HT-29 (cell line): ENCODE measurements around the gene ATG14.

DNA sequence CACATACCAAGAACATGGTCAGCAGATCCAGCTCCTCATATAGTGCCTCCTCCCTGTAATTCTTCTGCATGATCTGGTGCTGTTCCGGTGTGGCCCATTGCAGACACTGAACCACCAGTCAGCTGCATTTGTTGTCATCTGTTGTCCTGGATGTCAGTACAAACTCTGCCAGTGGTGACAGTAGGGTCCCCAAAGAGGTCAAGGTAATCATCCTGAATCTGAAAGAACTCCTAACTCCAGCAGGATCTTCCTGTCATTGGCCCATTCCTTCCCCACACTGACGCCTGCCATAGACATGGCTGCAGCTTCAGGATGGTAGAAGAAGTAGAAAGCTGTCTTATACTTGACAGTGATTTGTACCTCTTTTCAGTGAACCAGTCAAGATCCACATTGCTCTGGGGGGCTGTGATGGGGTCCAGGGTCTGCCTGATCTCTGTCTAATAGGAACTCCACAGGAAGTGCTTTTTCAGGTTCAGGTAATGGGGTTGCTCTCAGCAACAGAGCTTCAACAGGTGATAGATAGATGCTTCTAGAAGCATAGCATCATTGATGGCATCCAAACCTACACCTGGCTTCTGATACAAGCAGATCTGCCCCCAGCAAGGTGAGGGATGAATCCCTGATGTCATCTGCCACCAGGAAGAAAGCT is 17.5 kb downstream of the GCH1 start:
- RAMPAGE, long total RNA, result no peak

GRCh38 chr14:55130515-55130609 is 1.3 kb downstream of the LGALS3 start:
- RAMPAGE, long total RNA, result no peak

DNA sequence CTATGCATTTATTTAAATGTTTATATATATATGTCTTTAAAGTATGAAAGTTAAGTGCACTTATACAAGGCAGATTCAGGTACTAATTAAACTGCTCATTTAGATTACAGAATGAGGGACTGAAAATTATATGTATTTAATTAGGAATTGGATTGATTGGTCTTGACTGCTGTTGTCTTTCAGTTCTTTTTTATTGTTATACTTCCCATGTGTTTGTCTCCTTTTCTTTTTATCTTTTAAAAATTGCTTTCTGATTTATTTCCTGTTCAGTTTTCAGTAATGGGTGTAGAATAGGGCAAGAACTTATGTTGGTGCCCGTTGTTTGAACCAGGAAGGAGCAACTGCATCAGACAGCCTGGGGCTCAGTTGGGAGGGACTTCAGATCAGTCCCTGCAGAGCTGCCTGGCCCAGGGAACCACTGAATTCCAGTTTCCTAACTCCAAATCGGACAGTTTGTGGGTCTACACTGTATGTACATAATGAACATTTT is 64.8 kb downstream of the FBXO34 start:
- RAMPAGE, long total RNA, result no peak

DNA sequence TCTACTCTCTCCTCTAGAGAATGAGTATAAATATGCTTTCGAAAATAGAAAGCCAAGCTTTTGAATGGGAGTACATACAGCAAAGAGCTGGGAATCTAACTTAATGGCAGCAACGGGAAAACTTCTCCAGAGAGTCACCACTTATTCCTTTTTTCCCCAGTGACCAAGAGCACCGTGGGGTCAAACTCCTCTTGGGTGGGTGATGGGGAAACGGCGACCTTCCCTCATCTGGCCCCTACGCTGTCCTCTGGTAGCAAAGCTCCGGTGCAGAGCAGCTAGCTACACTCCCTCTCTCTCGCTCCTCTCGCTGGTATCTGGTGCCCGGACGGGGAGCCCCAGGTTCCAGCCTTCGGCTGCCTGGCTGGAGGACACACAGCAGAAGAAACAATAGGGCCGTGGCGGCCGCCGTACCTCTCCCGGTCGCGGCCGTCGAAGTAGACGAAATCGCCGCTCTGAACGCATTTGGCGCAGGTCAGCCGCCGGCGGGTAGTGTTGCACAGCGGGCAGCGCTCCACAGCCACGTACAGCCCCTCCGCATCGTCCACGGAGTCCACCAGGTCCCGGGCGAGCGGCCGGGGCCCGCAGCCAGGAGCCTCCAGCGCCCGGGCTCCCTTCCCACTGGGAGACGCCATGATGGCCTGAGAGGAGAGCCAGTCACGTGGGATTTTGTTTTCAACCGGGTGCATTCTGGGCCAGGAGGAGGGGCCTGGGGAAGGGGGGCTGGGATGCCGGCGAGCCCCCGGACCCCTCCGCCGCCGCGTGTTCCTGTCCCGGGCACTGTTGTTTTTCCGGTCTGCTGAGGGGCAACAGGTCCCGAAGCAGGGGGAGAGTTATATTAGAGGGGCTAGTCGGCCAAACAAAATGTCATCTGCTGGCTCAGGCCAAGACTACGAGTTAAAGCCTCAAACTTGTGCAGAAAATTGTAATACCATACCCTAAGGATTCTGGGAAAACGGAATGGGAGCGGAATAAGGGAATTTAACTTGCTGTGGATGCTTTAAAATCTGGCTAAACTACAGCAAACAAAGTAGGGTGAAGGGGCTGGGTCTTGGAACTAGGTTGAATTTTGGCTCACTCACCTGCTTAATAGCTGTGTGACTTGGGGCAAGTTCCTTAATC is at the start of gene ATG14:
TSS of gene ATG14 (minus strand) at position 640 of the 1,119 bp plus-strand sequence.
- RAMPAGE, long total RNA, result no peak

DNA sequence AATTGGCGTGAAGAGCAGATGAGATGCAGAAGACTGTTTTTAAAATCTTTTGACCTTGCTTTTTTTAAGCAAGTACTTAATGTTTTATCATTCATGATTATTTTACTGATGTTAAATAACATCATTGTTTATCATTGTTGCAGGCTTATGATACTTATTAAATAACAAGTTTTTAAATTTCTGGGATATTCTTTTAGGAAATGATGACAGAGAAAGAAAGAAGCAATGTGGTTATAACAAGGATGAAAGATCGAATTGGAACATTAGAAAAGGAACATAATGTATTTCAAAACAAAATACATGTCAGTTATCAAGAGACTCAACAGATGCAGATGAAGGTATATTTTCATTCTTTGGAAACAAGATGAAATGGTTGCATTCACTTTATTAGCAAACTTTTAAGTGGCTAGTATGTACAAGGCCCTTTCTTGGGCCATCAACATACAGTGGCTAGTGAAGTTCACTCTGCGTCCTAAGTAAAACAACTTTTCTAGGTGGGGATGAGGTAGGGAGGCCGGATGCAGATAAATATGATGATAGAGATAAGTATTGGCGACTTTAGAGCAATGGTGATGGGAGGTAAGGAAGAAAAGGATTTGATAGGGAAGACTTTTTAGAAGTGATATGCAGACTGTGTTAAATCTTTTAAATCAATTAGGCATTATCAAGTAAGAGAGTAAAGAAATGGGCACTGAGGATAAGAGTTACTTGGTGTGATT is 49.9 kb downstream of the KTN1 start:
- RAMPAGE, long total RNA, result no peak

DNA sequence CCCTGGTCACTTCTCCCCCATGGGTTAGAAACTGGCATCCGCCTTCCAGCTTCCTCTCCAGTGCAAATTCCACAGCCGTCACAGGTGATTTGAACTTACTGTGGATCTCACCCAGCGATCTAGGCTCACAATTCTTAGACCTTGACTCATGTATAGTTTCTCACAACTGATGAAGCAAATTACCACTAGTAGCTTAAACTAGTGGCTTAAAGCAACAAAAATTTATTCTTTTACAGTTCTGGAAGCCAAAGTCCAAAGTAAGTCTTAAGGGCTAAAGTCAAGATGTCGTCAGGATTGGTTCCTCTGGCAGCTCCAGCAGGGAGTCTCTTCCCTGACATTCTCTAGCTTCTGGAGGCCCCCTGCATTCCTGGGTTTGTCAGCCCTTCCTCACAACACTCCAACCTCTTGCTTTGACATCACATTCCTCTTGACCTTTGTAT is 117.4 kb downstream of the KTN1 start:
- RAMPAGE, long total RNA, result no peak

- RAMPAGE, long total RNA, result no peak
Measured at GRCh38 chr14:55705872-55706530, 126.0 kb downstream of the KTN1 start.

DNA sequence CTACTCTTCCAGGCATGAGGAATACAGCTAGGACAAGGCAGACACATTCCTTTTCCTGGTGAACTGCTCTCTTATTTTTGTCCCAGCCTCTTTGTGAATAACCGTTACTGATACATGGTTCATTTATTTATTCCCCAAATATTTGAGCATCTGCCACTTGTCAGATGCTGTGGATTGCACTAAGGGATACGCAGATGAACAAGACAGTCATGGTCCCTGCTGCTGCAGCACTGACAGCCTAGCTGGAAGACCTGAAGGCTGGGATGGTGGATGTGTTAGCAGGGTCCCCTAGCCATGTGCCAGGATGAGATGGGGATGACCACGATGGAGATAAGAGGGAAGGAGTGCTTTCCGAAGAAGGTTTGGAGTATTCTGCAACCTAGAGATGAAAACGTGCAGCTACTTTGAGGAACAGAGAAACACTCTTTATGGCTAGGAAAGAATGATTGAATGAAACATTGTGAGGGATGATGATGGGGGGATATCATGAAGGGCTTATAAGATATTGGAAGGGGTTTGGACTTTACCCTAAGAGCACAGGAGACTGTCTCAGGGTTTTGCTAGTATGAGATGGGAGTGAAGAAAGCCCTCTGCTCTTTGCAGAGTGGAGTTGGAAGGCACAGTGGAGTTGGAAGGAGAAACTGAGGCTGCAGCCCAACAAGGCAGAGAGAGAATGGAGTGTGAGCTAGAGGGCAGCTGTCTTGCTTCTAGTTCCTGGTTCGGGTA is 6.4 kb downstream of the PELI2 start:
- RAMPAGE, long total RNA, result no peak

GRCh38 chr14:56133503-56134022 is 15.4 kb downstream of the PELI2 start:
- RAMPAGE, long total RNA, result no peak

DNA sequence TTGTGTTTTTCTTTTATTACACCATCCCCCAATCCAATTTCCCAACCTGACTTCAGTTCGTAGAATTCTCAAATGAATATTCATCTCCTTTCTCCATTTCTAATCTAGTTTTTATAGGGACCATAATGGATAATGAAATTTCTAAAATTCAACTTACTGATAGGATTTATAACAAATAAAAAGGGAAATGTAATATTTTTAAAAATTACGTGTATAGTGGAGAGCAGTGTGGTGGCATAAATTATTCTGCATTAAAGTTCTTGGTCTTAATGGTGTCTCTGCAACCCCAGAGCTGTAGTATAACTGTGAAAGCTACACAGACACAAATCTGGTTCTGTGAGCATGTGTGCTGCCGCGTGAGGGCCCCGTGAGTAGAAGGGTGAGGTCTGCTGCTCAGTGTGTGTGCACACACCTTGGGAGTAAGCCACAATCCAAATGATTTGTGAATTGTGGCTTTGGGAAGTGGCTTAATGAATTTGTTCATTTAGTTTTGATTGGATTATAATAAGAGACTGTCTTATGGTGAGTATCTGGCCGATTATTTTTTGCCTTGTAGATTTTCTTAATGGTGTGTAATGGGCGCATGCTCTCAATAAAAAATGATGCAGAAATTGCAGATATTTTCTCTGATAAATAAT is 16.7 kb downstream of the PELI2 start:
- RAMPAGE, long total RNA, result no peak

- RAMPAGE, long total RNA, result no peak
Measured at GRCh38 chr14:56241429-56242361, 123.5 kb downstream of the PELI2 start.

GRCh38 chr14:56297205-56298099 is 179.2 kb downstream of the PELI2 start:
- RAMPAGE, long total RNA, result no peak

DNA sequence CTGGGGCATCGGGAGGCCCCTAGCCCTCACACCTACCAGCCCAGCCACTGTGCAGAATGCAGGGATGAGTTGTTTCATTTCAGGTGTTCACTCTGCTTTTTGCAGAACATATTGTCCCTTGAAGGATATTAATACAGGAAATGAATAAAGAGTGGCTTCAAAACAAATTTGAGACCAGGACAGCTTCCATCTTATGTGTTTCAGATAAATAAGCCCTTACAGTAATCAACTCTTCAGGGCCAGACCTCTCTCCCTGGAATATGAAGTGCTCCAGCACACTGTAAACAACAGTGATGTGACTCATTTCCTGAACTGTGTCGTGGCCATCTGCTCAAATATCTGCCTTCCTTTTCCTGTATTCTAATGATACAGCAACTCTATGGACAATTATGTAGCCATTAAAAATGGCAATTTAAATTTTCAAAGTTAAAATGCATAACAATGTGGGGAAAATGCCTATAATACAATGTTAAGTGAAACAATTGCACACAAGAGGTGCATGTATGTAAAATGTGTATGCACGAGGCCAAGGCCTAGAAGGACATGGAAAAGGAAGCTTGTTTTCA is 215.4 kb downstream of the PELI2 start:
- RAMPAGE, long total RNA, result no peak

DNA sequence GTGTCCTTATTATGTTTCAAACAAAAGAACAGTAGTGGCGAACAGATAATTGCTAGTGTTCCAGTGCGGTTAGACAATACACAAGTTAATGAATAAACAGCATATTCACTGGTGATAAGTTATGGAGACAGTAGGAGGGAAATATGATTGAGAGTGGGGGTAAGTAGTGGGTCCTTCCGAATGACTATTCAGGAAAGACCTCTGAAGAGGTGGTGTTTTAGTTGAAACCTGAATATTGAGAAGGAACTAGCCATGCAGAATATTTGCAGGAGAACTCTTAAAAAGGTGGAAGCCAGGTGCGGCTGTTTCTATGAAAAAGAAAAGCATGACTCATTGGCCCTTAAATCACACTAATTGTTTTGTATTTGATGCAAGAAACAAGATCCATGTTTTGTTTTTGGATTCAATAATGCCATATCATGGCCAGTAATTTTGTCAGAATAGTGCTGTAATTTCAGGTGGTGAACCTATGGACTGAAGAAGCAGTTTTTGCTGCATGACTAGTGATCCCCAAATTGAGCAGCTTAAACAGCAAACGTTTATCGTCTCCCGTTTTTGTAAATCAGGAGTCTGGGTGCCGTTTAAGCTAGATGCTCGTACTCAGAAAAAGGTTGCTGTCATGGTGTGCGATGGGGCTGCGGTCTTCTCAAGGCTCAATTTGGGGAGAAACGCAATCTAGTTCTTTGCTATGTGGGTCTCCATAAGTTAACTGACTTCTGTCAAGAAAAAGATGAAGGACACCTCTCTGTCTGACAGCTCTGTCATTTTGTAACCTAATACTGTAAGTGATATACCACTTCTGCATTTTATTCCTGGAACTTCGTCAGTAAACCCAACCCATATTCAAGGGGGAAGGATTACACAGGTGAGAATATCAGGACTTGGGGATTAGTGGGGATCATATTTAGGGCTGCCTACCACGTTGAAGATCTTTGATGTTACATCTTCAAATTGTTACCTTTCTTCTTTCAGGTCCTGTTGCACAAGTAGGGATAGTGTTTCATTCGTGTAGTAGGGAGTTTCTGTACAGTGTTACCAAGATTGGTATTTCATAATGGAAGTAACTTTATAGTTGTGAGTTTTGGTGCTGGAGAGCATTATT is 1.2 kb downstream of the TMEM260 start:
- RAMPAGE, long total RNA, result no peak

- RAMPAGE, long total RNA, result no peak
Measured at GRCh38 chr14:57391669-57392001, 1.2 kb downstream of the NAA30 start.

DNA sequence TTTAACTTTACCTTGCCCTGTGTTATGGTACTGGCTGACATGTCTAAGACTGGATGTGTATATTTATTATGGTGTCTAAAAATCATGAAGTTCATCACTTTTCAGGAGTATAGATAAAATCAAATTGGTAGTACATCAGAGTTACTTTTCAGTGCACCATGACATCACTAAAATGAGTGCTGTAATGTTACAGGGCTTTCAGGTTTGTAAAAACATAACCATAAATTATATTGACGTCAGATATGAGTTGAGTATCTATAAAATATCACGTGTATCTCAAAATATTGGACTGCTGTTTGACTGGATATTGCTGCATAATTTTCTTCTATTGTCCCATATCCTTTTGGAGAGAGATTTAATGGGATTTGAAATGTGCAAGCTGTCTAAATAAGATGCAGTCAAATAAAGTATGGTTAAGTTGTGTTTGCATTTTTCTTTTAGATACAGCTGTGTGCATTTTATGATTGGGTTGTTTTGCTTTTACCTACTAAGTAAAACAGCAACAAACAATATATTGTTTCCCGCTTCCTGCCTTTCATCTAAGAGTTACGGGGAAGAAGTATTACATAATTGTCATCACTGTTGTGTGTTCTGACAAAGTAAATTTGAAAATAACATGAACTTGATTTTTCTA is 22.1 kb downstream of the NAA30 start:
- RAMPAGE, long total RNA, result no peak

DNA sequence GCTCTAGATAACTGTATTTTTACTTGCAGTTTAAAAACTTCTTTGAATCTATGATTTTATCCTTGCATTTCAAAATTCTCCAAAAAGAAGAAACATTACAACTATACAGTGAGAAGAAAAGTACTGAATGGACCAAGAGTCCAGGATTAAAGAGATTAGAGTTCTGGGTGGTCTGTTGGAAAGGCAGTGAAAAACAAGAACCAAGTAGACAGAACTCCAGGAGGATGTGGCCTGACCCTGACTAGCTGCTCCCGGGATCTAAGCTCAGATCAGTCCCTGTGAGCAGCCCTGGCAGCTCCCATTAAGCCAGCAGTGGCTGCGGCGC is 96.2 kb upstream of the SLC35F4 start:
- RAMPAGE, long total RNA, result no peak

DNA sequence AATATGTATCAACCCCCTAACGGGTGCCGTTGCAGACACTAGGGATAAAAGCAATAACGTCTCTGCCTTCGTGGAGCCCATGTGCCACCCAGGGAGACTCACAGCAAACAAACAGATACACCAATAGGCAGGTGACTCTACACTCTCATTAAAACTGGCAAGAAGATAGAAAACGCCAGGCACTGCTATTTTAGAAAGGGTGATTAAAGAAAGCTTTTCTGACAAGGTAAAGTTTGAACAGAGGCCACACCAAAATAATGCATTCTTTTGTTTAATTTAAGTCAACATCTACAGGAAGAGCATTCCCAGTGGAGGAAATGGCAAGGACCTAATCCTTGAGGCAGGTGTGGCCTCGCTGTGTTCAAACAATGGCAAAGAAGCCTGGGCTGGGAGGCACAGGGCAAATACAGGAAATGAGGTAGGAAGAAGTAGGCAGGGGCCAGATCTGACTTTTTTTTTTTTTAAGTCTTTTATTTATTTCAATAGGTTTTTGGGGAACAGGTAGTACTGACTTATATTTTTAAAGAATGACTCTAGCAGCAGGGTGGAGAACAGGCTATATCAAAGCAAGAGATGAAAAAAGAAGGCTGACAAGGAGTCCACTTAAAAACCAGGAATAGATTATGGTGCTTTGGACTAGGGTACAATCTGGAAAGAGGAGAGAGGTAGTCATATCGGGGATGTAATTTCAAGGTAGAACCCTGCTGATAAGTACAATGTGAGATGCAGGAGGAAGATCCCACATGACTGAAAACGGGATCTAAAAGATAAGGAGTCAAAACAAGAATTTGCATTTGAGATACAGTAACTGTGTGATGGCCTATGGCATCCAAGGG is 53.5 kb downstream of the ARMH4 start:
- RAMPAGE, long total RNA, result no peak

GRCh38 chr14:58170906-58171635 is 19.1 kb upstream of the ARMH4 start:
- RAMPAGE, long total RNA, result no peak

GRCh38 chr14:58266213-58266920 is 21.7 kb downstream of the PSMA3 start:
- RAMPAGE, long total RNA, result no peak